Cardiac ventricle fibroblast (primary cell): Measurements from ENCODE around the gene OPALIN.

- RAMPAGE, long total RNA = no peak
These were observed 123.7 kb upstream of the PDLIM1 start for GRCh38 chr10:95414271-95415177.

- RAMPAGE, long total RNA = no peak
These were observed 131.0 kb upstream of the PDLIM1 start for GRCh38 chr10:95421740-95422193.

GRCh38 chr10:95431580-95431835, 129.7 kb downstream of the SORBS1 start:
- RAMPAGE, long total RNA = no peak

DNA sequence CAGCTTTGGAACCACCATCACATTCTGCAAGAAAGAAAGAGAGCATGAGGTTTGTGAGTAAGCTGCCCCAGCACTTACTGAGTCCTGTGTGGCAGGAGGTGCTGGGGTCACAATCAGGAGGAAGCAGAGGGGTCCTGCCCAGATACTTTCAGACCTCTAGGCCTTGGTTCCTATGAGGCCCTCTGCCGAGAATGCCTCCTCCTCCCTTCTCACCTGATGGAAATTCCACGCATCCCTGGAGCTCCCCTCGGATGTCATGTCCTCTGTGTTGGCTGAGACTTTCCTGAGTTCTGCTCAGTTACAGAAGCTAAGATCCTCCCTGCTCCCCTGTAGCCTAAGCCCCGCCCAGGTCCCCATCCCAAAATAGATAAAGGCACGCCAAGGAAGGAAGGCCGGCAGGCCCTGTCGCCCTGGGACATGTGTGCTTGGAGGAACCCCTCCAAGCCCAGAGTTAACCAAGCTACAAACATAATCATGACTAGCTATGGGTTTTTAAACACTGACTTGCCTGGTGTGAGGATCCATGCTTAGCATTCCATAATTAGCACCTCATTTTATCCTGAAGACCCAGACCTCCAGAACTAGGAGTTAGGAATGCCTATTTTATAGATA, 123.5 kb downstream of the SORBS1 start:
- RAMPAGE, long total RNA = no peak

- RAMPAGE, long total RNA = no peak
These were observed 117.5 kb downstream of the SORBS1 start for GRCh38 chr10:95443568-95444083.

- RAMPAGE, long total RNA = no peak
These were observed 58.3 kb downstream of the SORBS1 start for GRCh38 chr10:95502655-95503520.

DNA sequence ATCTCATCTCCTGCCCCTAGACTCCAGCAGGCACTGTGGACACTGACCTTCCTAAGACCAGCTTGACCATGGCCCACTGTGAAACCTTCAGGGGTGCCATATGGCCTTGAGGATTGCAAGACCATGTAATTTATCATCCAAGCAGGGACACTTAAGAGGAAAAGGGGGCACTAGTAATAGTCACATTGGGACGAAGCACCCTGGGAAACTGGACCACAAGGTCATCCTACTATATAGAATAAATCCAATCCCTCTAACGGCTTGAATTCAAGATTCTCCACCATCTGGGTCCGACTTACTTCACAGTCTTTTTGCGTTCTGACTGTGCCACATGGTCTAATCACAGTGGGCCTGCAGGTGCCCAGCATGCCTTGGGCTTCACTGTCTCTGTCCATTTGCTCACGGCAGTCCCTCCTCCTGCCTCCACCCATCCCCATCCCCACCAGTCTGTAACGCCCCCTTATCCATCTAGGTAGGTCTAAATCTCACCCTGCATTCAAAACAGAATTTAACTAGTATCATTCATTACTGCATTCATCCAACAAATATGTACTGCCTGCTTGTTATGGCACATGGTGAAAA, 24.4 kb downstream of the SORBS1 start:
- RAMPAGE, long total RNA = no peak

GRCh38 chr10:95541757-95542643, 19.2 kb downstream of the SORBS1 start:
- RAMPAGE, long total RNA = no peak

GRCh38 chr10:95562834-95563129, 1.6 kb upstream of the SORBS1 start:
- RAMPAGE, long total RNA = no peak

DNA sequence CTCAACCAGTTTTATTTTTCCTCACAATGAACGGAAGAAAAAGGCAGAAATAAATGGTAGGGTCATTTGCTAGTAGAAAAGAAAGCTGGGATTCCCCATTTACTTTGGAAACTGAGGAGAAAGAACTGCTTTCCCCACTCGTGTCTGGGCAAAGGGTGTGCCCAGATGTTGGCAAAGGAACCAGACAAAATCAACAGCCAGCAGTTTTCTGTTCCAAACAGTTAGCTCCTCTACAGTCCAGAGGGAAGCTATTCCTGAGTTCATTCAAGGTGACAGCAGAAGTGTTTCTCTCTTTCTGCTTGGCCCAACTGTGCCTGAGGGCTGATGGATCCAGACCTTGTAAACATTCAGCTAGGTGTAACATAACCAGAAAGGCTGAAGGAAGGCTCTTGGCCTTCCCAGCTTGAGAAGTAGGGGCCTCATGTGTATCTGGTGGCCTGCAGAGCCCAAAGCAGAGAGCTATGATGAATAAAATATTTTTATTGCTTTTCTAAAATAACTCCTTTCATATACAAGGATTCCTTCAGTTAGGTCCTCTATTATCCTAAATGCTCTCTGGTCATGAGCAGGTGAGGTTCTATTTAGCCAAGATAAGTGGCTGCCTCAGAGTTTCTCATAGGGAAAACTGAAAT, 7.0 kb upstream of the ALDH18A1 start:
- RAMPAGE, long total RNA = no peak

DNA sequence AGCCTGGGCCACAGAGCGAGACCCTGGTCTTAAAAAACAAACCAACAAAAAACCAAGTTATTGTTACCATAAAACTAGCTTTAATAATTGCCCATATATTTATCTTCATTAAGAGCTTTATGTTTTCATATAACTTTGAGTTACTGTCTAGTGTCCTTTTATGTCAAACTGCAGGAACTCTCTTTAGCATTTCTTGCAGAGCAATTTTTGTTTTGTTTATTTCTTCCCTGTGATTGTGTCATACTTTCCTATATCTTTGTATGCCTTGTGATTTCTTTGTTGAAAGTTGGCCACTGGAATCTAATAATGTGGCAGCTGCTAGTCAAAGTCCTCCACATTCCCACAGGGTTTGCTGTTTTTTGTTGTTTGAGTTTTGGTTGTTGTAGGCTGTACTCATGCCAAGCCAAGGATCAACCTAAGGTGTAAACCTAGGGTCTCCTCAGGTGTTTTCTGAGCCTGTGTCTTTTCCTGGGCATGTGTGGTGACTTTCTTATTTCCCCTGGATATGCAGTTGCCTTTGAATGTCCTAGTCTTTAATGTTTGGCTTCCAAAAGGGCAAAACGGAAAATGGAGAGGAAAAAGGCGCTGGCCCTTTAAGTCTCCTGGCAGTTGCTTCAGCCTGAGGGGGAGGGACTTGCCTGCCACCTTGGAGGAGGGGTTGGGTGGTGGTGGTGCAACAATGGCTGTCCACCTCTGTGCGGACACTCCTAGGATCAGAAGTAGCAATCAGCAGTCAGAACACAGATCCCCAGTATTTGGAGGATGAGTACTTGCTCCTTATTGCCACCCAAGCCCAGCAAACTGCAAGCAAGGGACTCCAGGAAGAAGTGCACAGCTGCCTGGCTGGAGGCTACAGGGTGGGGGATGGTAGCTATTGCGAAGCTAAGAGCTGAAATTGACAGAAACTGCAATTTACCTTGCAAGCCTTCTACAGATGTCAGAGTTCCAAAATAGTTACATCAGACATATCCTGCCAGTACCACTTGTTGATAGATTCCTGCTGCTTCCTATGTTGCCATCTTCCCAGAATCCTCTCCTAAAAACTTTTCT, 5.7 kb upstream of the ZNF518A start:
- RAMPAGE, long total RNA = no peak

DNA sequence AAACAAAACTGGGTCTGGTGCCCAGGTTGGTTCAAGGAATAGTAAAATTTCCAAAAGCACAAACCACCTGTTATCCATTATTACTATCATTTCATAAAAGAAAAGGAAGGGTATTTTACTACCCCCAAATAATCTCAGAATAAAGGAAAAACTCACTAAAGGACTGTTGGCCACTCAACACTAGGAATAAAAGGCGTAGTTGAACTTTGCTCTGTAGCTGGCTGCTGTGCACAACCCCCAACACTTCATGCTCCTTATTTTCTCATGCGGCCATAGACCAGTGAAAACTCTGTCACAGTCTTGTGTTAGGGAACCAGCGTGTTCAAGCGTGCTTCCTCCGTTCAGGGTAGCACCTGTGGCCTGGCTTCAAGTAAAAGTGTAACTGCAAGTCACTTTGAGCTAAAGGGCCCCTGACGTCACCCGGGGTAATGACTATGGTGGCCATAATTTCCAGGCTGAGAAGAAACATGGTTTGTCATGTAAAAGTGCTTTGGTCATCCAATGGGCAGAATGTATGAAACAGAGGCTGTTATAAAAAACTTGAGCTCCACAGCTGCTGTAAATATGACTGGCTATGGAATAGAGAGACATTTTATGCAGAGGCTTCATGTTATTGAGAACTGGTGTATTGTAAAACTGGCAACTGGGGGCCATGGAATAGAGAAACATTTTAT, 27.0 kb downstream of the BLNK start:
- RAMPAGE, long total RNA = no peak

DNA sequence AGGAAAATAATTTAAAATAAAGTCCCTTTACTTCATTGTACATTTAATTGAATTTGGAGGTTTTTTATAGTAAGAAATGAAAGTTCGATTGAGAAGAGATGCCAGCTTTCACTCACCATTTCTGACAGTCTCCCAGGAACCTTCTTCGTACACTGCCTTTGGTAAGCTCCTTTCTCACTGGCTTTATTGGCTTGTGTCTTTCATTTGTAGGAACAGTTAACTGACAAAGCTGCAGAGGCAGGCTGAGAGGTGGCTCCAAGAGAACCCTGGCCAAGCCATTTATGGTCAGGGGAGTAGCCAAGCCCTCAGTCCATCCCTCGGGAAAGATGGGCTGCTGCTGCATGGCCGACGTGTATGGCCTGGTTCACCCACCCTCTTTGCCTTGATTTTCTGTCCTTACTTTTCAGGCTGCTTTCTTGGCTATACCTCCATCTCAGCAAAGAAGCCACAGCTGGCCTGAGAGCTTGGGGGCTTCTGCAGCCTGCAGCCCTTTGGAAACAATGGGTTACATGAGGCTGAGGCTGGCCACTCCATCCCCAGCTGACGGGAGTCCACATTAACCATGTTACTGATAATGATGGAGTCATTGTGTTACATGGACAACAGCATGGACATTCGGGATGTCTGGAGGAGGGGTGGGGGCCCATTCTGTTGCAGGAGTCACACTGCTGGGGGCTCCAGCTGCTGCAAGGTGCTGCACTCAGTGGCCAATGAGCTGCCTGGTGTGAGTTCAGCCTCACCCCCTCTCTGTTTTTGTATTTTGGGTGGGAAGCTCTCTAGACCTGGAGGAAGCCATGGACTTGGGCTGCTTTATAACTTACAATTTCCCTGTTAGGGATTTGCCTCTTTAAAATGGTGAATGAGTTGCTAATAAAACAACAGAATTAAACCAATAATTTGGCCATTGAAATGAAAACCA, at the start of gene OPALIN:
Gene OPALIN (minus strand): TSS at position 225 of the 919 bp plus-strand sequence.
- RAMPAGE, long total RNA = no peak

- RAMPAGE, long total RNA = no peak
These were observed 11.1 kb upstream of the OPALIN start for GRCh38 chr10:96369778-96370350.

GRCh38 chr10:96545825-96546904, 32.4 kb upstream of the TLL2 start:
- RAMPAGE, long total RNA = no peak

DNA sequence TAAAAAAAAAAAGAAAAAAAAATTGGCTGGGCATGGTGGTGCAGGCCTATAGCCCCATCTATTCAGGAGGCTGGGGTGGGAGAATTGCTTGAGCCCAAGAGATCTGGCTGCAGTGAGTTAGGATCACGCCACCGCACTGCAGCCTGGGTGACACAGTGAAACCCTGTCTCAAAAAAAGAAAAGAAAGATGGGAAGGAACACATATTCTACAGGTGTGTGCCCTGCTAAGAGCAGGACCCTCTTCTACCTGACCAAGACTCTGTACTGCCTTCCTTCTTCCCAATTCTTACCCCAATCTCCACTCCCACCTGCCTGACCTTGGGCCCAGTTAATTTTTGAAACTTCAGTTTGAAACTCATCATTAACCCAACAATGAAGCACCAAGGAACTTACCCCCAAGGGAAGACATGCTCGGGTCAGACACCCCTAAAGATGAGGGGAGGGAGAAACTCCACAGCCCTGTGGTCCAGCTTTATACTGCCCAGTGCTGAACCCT, 43.9 kb upstream of the TM9SF3 start:
- RAMPAGE, long total RNA = no peak

- RAMPAGE, long total RNA = no peak
These were observed 20.5 kb upstream of the PIK3AP1 start for GRCh38 chr10:96740664-96741405.

- RAMPAGE, long total RNA = no peak
These were observed 40.2 kb downstream of the LCOR start for GRCh38 chr10:96872070-96872887.

- RAMPAGE, long total RNA = no peak
These were observed 75.0 kb downstream of the LCOR start for GRCh38 chr10:96906968-96907706.

DNA sequence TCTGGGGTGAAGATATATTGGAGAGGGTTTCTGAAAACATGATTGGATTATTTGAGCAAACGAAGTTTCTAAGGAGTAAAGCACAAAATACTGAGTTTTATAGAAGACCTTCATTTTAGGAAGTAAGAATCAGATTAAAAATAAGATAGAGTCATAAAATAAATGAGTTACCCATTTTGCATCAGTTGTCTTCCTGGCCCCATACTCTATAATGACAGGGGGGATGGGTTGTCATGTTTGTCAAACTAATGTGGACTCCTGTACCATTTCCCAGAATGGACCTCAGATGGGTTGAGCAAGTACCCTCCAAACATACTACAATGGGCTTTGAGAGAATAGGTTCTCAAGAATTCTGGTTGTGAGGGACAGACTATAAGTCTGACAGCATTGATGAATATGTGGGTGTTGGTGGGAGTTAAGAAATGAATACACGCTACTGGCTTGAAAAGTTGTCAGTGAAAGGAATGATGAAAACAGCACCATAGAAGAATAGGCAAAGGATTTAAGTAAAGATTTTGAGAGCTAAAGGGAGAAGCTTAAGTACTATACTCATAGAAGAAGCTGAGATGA, 86.0 kb downstream of the LCOR start:
- RAMPAGE, long total RNA = no peak